Metastatic Liver Carcinoma in the Lung (tissue), 2 donors: ENCODE measurements around a stretch of chr6.

DNA sequence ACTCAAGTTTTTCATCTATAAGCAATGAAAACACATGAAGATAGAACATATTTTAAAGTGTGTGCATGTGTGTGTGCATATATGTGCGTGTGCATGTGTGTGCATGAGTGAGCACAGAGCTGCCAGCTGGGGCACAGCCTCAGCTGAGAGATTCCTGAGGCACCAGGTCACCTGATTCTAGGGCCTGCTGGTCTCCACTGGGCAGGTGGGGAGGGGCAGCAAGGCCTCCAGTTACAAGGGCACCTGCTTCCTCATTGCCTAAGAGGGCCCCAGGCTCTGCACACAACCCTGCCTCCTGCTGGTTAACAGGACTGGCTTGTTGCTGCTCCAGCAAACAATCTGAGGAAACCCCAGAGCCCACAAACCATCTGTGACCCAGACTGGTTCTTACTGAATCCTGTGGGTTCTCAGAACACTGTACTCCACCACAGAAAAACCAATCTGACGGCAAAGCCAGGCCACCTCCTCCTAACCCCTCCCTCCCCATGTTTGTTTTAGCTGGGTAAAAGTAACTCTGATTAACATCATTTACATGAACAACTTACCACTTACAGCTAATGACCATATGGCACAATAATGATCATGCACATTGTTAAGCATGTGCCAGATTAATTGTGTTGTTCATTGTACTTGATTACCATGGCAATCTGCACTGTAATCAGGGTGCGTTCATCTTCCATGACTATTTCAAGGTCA is 23.0 kb upstream of the UBE2J1 start:
- PRO-cap, 2 experiments = no peak in any of the 2 experiments

- PRO-cap, 2 experiments = no peak in any of the 2 experiments
These were observed 6.1 kb downstream of the RRAGD start for GRCh38 chr6:89405864-89406536.

DNA sequence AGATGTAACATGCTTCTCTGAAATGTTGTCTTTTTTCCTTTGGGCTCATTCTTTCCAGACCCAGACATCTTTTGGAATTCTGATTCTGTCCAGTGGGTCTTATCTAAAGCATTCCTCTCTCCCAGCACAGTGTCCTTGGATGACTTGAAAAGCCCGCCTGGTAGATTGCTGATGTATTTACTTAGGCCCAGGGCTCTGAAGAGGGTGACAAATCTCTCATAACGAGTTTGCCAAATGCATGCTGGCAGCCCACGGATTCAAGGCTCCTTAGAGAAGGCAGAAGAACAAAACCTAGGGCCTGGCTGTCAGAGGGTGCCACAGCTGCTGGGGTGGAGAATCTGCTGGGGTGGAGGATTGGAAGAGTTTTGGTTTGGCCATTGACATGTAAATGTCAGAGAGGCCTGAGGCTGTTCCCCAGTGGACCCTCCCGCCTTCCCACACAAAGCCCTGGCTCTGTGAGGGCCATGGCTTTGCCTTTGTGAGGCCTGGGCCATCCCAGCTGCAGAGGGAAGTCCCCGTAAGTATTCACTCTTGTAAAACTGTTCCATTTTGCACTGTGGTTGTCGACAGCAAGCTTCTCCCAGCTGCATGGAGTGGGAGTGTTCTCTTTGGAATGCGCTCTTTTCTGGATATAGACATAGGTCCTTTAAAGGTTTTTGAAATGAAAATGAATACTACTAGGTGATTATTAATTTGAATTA is 50.2 kb downstream of the ANKRD6 start:
- PRO-cap, 2 experiments = no peak in any of the 2 experiments

DNA sequence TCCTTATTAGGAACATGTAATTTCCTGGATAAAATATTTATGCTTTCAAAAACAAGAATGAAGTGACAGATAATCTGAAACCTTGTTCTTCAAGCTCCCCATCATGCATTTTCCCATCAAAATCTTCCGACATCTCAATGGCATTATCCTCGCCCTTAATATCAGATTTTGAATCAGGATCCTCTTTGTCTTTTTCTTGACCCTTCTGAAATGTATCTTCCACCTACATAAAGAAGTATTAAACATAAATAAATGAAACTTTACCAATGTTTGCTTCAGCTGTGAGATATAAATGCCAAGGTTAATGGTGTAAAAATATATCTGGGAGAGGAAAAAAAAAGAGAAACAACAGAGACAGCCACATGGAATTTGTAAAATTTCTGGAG is 25.9 kb upstream of the LYRM2 start:
- PRO-cap, 2 experiments = no peak in any of the 2 experiments

GRCh38 chr6:89692276-89692850 is 53.8 kb upstream of the LYRM2 start:
- PRO-cap, 2 experiments = no peak in any of the 2 experiments

- PRO-cap, 2 experiments = no peak in any of the 2 experiments
These were observed 190.9 kb downstream of the BACH2 start for GRCh38 chr6:90105845-90106094.

DNA sequence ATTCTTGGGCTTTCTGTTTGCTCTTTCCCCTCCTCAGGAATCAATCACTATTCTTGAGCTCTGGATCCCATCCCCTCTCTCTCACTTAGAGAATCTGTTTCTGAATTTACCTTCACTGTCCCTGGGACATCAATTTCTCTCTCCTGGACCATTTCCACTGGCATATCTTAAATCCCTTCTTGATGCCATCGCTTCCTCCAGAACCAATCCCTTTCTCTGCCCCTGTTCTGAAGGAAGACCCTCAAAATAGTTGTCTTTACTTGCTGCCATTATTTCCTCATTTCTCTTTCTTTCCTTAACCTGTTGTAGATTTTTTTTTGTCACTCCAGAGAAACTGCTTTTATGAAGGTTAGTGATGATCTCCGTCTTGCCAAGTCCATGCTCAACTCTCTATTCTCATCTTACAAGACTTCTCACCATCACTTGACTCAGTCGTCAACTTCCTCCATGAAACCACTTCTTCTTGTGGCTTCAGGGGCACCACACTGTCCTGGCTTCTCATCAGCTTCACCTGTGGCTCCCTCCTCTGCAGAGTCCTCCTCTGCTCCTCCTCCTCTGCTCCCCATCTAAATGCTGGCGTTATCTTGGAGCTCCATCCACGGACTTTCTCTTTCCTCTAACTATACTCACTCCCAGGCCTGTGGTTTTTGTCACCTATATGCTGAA is 187.7 kb downstream of the BACH2 start:
- PRO-cap, 2 experiments = no peak in any of the 2 experiments

- PRO-cap, 2 experiments = peak in 1 of 2 experiments; most common plus-strand start chr6:90284465 (in 1); most common minus-strand start chr6:90284370 (in 1)
These were observed 12.4 kb downstream of the BACH2 start for GRCh38 chr6:90284120-90284722.

GRCh38 chr6:90294981-90295827 is 1.4 kb downstream of the BACH2 start:
- PRO-cap, 2 experiments = peak in 1 of 2 experiments; most common plus-strand start chr6:90295174 (in 1)

- PRO-cap, 2 experiments = no peak in any of the 2 experiments
These were observed 17.8 kb upstream of the BACH2 start for GRCh38 chr6:90314369-90314941.

DNA sequence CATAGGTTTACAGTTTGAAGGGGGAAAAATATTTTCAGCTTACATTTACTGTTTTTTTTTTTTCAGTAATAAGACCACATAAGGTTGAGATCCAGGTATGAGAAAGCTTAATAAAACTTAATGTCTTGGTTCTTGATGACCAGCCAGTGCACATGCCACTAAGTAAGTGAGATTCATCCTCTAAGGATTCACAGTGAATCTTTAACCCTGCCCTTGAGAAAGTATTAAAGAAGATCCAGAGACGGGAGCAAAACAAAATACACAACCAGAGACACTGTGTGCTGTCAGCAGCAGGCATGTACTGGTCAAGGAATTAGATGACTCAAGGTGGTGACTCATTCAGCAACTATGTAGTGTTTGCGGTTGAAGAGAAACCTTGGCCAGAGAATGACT is 72.2 kb upstream of the BACH2 start:
- PRO-cap, 2 experiments = no peak in any of the 2 experiments

DNA sequence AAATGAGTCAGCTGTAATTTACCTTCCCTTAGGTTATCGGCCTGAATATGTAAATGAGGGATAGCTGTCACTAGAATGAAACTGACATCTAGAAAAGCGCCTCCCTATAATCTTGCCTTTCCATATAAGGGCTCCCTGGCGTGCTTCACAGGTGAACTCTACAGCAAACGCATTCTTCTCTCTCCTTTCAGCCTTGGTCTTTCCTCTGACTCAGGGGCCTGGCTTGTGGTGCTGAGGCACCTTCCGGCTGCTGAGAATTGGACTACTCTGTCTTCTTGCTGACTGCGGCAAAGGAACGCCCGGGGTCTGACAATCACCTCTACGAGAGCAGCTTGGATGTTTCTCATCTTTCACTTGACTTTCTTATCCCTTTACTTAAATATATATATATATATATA is 114.8 kb upstream of the BACH2 start:
- PRO-cap, 2 experiments = no peak in any of the 2 experiments

GRCh38 chr6:92119299-92119628 is 1300.1 kb downstream of the EPHA7 start:
- PRO-cap, 2 experiments = no peak in any of the 2 experiments

DNA sequence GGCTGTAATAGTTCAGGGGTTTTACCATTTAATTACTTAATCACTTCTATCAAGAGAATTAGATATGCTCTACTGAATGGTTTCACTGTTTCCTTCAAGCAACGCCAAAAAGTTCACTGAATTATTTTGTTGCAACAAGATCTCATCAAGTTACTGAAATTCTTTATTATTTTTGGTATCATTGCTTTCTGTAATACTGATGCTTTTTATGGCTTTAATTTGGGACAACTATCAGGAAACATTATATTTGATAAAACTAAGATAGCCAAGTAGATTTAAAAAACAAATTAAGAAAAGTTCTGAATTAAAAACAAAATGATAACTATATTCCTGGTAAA is 1122.8 kb downstream of the EPHA7 start:
- PRO-cap, 2 experiments = no peak in any of the 2 experiments

- PRO-cap, 2 experiments = no peak in any of the 2 experiments
These were observed 829.4 kb downstream of the EPHA7 start for GRCh38 chr6:92589989-92590395.

DNA sequence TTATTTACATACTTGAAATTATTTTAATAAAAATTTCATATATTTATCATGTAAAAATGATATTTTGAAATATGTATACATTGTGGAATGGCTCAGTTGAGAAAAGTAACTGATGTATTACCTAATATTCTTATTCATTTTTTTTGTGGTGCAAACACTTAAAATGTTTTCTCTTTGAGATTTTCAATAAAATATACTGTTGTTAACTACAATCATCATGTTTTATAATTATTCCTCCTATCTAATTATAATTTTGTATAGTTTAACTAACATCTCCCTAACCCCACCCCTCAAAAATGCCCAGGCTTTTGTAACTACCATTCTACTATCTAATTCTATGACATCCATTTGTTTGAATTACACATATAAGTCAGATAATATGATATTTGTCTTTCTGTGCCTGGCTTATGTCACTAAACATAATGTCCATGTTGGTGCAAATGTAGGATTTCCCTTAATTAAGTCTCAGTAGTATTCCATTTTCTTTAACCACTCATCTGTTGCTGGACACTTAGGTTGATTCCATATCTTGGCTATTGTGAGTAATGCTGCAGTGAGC is 544.0 kb downstream of the EPHA7 start:
- PRO-cap, 2 experiments = no peak in any of the 2 experiments

GRCh38 chr6:93417038-93417940 is 2.1 kb downstream of the EPHA7 start:
- PRO-cap, 2 experiments = no peak in any of the 2 experiments

- PRO-cap, 2 experiments = no peak in any of the 2 experiments
These were observed 60.2 kb upstream of the MANEA start for GRCh38 chr6:95516934-95517822.

GRCh38 chr6:96186675-96186944 is 170.8 kb downstream of the FUT9 start:
- PRO-cap, 2 experiments = no peak in any of the 2 experiments

DNA sequence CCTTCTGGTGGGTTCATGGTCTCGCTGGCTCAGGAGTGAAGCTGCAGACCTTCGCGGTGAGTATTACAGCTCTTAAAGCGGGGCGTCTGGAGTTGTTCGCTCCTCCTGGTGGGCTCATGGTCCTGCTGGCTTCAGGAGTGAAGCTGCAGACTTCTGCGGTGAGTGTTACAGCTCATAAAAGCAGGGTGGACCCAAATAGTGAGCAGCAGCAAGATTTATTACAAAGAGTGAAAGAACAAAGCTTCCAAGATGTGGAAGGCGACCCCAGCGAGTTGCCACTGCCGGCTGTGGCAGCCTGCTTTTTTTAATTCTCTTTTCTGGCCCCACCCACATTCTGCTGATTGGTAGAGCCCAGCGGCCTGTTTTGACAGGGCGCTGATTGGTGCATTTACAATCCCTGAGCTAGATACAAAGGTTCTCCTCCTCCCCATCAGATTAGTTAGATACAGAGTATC is 244.3 kb downstream of the FUT9 start:
- PRO-cap, 2 experiments = no peak in any of the 2 experiments